ENCODE data around the genes MAGEF1 and C3orf70.

DNA sequence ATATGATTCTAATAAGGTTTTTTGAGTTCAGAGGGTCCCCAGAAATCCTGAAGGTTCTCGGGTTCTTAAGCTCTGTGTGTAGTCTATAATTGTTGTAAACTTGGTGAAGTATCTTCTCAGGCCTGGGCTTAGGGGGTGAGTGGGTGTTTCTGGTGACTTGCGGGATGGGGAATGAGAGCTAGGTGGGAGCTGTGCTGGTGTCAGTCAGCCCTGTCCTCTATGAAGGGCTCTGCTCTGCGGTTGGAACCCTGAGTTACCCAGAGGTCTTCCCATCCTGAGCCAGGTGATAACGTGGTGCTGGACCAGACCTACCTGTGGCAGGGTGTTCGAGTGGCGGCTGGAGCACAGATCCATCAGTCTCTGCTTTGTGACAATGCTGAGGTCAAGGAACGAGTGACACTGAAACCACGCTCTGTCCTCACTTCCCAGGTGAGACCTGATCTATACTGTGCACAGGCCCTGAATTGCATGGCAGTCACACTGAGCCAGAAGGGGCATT, 6.5 kb downstream of the EIF2B5 start:
- RRBS: no CpG with 5 or more reads among the region's 8 CpGs

DNA sequence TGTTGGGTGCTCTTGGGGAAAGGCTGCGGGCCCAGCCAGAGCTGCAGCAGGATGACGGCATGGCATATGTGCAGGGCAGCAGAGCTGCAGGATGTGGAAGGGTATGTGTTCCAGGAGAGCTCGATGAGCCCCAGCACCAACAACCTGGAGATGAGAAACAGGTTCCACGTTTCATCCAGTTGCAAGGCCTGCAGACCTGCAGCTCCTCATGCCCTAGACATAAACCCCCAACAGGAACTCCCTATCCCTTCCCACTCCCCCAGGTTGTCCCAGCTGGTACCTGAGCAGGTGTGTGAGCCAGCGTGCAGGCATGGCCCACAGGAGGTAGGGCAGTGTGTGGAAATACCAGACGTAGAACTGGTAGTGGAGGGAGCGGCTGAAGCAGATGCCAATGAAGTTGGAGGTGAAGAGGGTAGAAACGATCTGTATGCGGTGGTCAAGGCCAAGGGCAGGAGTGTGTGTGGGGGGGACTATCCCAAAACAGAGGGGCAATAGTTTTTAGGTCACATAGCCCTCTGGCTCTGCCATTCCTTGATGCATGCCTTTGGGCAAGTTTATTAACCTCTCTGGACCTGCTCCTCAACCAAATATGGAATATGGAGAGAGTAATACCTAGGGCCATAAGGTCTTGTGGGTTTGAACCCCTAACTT, 6.1 kb downstream of the ALG3 start:
- RRBS: no CpG with 5 or more reads among the region's 9 CpGs

DNA sequence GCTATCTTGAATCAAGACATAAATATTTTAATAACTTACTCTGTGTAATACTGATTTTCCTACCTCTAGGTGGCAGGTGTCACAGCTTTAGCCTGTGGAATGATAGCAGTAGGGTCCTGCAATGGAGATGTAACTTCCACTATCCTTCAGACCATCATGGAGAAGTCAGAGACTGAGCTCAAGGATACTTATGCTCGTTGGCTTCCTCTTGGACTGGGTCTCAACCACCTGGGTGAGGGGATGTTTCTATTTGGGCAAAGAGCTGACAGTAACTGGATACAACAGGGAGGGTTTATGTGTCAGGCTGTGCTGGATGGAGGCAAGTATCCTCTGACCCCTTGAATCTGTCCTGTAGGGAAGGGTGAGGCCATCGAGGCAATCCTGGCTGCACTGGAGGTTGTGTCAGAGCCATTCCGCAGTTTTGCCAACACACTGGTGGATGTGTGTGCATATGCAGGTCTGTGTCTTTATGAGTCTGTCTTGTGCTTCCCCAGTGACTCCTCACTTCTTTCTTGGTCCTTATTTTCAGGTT, 6.7 kb downstream of the PSMD2 start:
- RRBS: no CpG with 5 or more reads among the region's 3 CpGs

- RRBS: no CpG with 5 or more reads among the region's 6 CpGs
These were observed 2.8 kb downstream of the EIF4G1 start for GRCh38 chr3:184317165-184317571.

GRCh38 chr3:184322227-184322771, 7.9 kb downstream of the EIF4G1 start:
- RRBS: no CpG with 5 or more reads among the region's 5 CpGs

- RRBS: no CpG with 5 or more reads among the region's 5 CpGs
These were observed 8.9 kb upstream of the FAM131A start for GRCh38 chr3:184328383-184328967.

DNA sequence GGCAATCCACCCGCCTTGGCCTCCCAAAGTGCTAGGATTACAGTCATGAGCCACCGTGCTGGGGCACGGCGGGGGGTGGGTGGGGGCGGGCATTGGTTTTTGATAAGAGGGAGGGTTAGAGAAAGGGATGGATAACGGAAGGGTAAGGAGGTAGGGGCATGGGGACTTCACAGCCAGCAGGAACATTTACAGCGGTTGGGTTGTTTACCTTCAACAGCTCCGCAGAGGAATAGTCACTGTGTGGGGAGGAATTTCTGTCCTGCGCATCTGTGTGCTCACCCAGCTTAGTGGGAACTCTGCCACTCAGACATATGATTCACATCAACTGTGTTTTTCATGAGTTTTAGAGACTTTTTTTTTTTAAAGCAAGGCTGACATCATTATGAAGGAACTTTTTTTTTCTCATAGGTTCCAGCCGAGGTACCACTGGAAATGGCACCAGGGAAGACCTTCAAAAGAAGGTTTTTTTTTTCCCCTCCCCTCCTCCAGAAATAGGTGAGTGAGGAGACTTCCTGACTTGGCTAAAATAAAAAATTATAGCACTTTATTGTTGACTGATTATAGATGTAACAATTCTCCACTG, 19.6 kb downstream of the CHRD start:
- RRBS: no CpG with 5 or more reads among the region's 10 CpGs

GRCh38 chr3:184490961-184491423, 70.6 kb upstream of the EPHB3 start:
- RRBS: no CpG with 5 or more reads among the region's 15 CpGs

GRCh38 chr3:184558767-184559739, 2.5 kb upstream of the EPHB3 start:
- RRBS: no CpG with 5 or more reads among the region's 17 CpGs

DNA sequence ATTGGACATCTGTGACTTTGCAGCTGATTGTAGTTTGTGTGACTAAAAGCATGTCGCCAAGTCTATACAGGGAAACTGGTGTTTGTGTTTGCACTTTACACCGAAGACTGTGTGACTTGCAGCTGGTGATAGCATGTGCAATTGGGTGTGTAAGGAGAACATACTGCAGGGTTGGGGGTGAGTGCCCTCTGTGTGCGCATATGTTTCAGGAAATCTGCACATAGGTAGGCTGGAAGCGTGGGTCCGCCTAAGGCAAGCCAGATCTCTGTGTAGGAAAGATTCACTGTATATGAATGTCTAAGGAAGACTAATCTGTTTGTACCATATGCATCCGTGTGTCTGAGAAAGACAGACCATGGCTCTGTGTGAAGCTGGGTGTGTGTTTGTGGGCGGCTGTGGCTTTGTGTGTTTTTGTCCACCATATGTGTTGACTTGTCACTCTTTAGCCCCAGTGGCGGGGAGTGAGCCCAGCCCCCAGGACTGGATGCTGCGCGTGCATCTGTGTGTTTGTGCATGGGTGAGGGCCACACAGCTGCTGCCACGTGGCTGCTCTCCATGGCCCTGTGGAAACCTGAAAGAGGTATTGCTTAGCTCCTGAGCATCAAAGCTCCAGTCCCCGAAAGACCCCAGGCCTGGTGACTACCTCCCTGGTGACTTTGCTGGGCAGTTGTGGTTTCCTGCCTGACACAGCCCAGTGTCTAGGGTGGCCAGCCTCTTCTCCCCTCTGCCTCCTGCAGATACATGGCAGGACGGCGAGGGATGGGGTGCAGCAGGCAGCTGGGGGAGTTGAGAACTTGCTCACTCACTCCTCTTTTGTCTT, 6.2 kb downstream of the EPHB3 start:
- RRBS: no CpG with 5 or more reads among the region's 14 CpGs

DNA sequence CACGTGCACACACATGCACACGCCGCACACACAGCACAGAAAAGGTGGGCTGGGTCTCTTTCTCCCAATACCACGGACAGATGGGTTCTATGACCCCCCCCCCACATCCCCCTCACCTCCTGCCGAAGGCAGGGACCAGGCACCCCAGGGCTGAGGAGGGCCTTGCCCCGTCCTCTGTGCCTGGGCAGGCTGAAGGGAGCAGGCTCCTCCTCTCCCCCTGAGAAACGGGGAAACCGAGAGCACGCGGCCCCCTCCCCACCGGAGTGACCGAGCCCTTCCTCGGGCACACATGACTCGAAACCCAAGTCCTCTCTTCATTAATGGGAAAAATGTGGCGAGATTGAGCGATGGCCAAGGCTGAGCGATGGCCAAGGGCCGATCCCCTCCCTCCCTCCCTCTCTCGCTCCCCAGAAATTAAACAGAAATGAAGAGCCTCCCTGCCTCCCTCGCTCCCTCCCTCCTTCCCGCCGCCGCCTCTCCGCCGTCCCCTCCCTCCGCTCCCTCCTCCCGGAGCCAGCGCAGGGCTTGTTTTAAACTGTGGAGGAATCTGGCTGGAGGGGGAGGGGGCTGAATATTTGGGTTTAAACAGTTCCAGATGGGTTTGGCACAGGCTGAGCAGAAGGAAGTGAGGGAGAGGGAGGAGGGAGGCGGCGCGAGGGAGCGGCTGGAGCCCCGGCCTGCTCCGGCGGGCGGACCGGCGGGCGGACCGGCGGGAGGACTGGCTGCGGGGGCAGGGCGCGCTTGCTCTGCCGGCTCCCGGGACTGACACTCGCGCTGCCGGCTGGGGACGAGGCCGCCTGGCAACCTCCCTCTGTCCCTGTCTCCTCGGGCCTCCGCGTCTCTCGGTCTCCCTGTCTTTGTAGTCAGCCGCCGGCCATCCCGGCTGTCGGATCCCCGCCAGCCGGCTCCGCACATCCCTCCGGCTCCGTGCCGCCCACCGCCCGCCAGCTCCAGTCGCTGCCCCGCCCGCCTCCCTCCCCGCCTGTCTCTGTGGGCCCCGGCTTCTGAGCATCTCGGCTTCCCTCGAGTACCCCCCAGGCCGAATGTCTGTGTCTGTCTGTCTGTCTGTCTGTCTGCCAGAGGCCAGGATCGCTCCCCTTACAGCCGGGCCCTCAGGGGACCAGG, 7.3 kb downstream of the EPHB3 start:
- RRBS: 9% methylated on average over 14 of the region's 77 CpGs

GRCh38 chr3:184656455-184656665, 55.5 kb downstream of the MAGEF1 start:
- RRBS: no CpG with 5 or more reads among the region's 4 CpGs

GRCh38 chr3:184711767-184712592, at the start of gene MAGEF1:
Gene MAGEF1 (minus strand): TSS chr3:184712064.
- RRBS: 1% methylated on average over 19 of the region's 56 CpGs

- RRBS: no CpG with 5 or more reads among the region's 26 CpGs
These were observed 45.3 kb upstream of the MAGEF1 start for GRCh38 chr3:184756792-184757968.

GRCh38 chr3:184761455-184762119, 49.7 kb upstream of the MAGEF1 start:
- RRBS: no CpG with 5 or more reads among the region's 15 CpGs

GRCh38 chr3:185152168-185153307, at the start of gene C3orf70:
Gene C3orf70 (minus strand): TSS chr3:185153060.
- RRBS: 2% methylated on average over 51 of the region's 130 CpGs

DNA sequence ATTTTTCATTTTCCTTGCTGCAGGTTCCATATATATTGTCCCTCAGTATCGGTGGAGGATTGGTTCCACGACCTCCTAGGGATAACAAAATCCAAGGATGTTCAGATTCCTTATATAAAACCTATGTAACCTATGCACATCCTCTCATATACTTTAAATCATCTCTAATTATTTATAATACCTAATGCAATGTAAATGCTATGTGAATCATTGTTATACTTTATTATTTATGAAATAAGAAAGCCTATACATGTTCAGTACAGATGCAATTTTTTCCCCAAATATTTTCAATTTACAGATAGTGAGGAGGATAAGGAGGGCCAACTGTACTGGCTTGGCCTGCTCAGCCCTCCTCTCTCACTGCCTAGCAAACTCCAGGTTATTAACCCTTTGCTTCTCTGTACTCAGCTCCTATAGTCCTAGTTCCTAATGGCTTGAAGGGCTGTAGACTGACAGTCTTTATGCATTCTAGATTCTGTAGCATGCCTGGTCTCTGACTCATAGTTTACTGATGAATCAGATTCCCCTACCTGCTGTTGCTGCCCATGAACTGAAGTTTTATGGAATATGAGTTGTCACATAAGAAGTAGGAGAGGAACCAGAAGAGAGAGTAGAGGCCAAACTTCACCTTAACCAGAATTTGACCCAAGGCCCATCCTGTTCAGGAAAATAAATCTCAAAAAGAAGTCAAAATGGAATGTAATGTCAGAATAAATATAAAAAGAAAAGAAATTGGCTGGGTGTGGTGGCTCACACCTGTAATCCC, 27.2 kb upstream of the MAP3K13 start:
- RRBS: no CpG with 5 or more reads among the region's 2 CpGs

DNA sequence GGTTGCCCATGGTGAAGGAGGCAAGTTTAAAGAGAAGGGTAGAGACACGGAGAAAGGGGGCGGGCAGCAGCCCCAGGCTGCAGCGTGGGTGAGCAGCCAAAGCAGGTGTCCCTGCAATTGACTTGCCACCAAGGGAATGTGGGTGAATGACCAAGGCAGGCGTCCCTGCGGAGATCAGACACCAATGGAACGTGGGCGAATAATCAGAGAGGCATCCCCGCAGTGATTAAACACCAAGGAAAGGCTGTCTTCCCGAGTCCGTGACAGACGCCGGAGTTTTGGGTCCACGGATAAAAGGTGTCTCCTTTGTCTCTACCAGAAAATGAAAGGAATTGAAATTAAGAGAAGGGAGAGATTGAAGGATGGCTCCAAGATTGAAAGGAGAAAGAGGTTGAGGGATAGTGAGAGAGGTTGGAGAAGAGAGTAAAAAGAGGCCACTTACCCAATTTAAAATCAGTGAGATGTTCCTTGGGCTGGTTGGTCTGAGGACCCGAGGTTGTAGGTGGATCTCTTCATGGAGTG, 16.1 kb downstream of the MAP3K13 start:
- RRBS: no CpG with 5 or more reads among the region's 14 CpGs

- RRBS: no CpG with 5 or more reads among the region's 9 CpGs
These were observed 70.2 kb downstream of the SENP2 start for GRCh38 chr3:185656164-185656889.

- RRBS: no CpG with 5 or more reads among the region's 6 CpGs
These were observed 116.5 kb downstream of the SENP2 start for GRCh38 chr3:185702454-185703211.